Metastatic Liver Carcinoma in the Lung (tissue), 2 donors: ENCODE results near the genes PLEKHA6, PIK3C2B and NUAK2.

GRCh38 chr1:204359453-204360186 is at the start of gene PLEKHA6:
Gene PLEKHA6 (minus strand): TSS chr1:204359929.
- PRO-cap, 2 experiments: no peak in any of the 2 experiments

- PRO-cap, 2 experiments: no peak in any of the 2 experiments
Measured at GRCh38 chr1:204400794-204401851, 10.5 kb downstream of the PPP1R15B start.

DNA sequence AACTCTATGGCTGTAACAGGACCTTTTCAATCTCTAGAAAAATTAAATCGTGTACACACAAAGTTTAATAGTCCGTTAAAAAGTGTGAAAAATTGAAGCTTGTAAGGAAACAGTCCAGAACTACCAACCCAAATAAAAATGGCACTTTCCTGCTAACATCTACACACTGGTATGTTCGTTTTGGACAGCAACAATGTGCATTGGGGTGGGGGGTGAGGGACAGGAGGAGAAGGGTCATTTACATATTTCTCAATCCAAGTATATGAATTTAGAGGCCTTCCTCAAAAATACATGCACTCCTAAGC is 2.6 kb downstream of the PPP1R15B start:
- PRO-cap, 2 experiments: no peak in any of the 2 experiments

DNA sequence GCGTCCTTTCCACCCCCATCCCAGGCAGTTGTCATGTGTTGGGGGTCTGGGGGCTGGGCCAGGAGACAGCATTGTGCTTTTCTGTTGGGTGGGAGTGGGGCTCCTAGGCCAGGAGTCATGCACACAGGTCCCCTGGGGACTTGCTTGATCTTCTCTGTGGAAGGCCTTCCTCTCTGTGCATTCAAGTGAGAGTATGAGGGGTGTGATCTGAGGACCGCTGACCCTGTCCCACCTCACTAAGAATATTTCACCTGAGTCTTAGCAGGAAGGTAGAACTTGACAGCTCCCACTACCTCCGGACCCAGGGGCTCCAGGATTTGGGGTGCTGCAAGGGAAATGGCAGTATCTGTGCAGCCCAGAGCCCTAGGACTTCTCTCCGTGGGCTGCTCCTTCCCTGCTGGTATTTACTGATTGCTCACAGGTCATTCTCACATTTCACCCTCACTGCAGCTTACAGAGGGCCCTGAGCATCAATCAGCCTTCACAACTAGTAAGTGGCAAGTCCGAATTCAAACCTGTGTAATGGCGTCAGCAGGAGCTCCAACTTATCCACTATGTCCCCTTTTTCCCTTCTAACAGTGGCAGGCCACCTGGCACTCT is 32.5 kb downstream of the PIK3C2B start:
- PRO-cap, 2 experiments: no peak in any of the 2 experiments

DNA sequence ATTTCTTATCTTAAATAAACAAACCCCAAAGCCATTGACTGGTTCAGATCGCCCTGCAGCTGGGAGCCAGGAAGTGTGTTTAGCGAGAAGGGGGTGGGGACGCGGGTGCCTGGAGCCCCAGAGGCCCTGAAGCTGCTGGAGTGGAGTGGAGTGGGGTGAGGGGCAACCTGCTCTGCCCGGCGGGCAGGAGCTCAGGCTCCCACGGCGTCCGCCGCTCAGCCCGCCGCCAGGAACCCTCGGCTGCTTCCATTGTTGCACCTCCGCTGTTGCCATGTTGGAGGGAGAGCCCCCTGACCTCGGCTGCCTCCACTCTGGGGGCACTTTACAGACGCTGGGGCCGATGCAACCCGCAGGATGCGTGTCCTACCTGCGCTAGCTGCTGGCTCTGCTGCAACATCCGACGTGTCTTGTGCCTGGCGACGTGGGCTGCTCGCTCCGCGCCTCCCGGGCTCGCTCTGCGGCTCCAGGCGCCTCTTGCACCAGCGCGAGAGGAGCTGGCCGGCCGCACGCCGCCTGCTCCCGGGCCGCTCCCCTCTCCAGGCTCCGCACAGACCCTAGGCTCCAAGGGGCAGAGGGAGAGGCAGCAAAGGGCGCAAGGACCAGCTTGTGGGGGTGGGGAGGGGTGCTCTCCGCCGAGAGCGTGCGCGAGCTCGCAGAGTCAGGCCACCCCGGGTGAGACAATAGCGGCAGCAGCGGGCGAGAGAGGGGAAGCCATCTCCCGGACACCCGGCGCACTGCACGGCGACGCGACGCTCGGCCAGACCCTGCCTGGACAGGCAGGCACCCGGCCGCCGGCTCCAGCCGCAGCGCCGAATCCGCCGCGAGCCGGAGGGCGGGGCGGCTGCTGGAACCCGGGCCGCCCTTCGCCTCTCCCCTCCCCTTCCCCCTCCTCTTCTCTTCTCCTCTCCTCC is at the start of gene PIK3C2B:
PIK3C2B (minus strand) TSS at position 817 of the 911 bp plus-strand sequence.
- PRO-cap, 2 experiments: peak in 2 of 2 experiments; most common plus-strand start position 34 of the sequence (in 1); most common minus-strand start position 378 of the sequence (in 1)

GRCh38 chr1:204562299-204563193 is 46.3 kb downstream of the MDM4 start:
- PRO-cap, 2 experiments: no peak in any of the 2 experiments

GRCh38 chr1:204677875-204678081 is 7.8 kb downstream of the LRRN2 start:
- PRO-cap, 2 experiments: no peak in any of the 2 experiments

GRCh38 chr1:204869766-204870523 is 41.5 kb downstream of the NFASC start:
- PRO-cap, 2 experiments: no peak in any of the 2 experiments

DNA sequence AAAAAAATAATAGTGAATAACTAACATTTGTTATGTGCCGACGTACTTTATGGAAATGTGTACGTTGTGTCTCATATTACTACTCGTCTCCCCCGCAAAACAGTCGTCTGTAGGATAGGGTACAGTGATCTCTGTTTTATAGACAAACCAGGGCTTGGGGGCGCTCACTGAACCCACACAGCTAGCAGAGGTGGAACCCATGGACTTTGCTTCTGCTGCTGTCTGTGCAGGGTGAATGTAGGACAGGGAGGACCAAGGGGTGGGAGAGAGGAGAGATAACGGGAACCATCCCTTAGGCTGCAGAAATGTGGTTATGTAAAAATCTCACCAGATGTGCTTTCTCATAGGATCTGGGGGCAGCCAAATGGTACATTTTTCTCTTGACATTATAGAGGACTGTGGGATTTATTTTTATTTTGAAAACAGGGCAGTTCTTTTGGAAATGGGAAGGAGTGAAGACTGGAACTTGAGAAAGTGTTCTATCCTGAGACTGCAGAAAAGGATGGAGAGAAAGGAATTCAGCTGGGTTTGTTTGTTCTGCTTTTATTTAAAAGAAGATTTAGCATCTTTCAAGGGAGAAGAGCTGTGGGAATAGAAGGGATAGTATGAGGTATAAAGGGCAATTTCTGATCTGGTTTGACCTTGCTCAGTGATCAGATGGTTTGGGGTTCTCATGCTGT is 50.9 kb downstream of the NFASC start:
- PRO-cap, 2 experiments: no peak in any of the 2 experiments

- PRO-cap, 2 experiments: no peak in any of the 2 experiments
Measured at GRCh38 chr1:204923848-204925013, 95.8 kb downstream of the NFASC start.

GRCh38 chr1:204959611-204959852 is 83.5 kb upstream of the CNTN2 start:
- PRO-cap, 2 experiments: no peak in any of the 2 experiments

DNA sequence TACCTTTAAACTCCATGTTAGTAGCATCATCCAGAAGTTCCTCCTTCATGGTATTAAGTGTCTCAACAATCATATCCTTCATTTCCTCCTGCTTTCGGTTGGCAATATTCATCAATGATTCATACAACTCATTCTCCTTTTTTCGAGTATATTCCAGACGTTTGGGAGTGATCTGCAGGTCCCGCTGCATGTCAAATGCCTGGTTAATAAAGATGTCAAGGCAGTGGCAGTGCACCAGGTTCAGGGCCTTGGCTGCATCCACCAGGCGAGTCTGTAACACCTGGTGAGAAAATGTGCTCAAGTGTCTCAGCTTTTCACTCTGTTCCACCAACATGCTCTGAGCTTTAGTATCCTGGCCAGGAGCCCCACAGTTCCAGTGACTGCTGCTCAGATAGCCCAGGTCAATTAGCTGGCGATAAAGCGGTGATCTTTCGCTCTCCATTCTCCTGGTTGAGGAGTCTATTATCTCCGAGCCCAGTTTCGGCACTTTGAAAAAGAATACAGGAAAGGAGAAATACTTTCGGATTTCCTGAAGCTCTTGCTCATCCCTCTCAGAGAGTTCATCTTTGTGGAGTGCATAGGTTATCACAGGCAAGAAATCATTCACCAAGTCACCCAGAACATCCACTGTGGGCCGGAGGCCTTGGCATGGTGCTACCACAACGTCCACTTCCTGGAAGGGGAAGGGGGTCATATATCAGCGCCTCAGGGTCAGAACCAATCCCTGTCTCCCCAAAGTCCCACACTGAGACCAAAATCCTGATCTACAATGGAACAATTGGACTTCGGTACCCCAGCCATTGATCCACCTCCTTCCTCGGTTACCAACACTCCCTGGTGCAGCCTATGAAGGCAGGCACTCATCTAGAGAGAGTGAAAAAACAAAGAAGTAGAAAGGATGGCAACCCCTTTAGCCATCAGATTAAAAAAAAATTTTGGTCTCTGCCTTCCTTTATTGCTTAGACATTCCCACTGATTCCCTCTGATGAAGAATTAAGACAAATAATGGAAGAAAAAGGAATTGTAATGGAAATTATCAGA is 42.0 kb downstream of the DSTYK start:
- PRO-cap, 2 experiments: no peak in any of the 2 experiments

DNA sequence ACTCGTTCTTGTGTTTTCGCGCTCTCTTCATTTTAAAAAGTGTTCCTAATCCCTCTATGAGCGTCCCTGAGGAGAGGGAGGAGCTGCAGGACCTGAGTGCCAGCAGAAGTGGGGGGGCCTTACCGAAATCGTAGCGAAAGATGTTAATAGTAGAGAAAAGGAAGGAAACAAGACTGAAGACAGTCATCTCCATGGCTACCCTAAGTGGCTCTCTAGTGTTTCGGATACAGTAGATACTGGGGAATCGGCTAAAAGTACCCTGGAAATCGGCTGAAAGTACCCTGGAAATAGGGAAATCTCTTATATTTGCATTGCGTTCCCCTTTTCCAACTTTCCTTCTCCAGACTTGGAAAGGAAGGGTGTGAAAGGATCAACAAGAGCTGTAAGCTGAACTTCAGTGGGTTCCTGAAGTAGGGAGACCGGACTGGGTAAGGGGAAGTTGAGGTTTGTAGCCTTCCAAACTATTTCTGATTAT is 423 bp upstream of the DSTYK start:
- PRO-cap, 2 experiments: no peak in any of the 2 experiments

- PRO-cap, 2 experiments: no peak in any of the 2 experiments
Measured at GRCh38 chr1:205230361-205230972, 2.7 kb downstream of the TMCC2 start.

DNA sequence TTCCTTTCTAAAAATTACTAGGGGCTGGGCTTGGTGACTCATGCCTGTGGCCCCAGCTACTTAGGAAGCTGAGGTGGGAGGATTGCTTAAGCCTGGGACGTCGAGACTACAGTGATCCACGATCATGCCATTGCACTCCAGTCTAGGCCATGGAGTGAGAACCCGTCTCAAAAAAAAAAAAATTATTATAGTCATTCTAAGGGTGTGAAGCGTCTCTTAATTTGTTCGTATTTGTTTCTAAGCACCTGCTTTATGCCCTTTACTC is 33.7 kb downstream of the TMCC2 start:
- PRO-cap, 2 experiments: no peak in any of the 2 experiments

- PRO-cap, 2 experiments: no peak in any of the 2 experiments
Measured at GRCh38 chr1:205283566-205284176, 37.9 kb downstream of the NUAK2 start.

GRCh38 chr1:205301731-205302305 is 19.7 kb downstream of the NUAK2 start:
- PRO-cap, 2 experiments: no peak in any of the 2 experiments

- PRO-cap, 2 experiments: peak in 2 of 2 experiments; most common plus-strand start chr1:205321936 (in 1); most common minus-strand start chr1:205321748 (in 2)
Measured at GRCh38 chr1:205321128-205322410, at the start of gene NUAK2. Gene NUAK2 (minus strand): TSS chr1:205321745.

DNA sequence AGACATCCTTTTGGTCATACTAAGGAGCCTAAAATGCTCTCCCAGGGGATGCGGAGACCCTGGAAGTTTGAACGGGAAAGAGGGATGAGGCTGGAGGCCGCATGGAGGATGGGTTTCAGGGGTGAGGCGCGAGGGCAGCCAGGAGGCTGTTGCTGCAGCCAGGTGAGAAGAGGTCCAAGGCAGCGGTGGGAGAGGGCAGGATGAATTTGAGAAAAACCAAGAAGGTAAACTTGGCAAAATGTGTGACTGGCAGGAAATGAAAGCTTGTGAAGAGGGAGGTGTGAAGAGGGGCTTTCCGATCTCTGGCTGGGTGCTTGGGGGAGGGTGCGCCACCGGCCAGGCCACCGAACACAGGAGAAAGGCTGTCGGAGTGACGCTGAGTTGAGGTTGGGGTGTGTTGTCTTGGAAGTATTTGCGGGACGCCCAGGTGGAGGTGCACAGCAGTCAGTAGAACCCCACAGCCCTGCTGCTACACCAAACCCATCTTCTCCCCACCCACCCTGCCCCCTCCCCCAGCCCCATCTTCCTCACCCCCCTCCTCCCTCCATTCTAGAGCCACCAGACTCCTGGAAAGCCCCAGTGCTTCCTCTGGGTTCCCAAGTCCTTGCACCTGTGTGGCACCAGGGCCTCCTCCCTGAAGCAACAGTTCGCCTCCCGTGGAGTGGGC is 23.8 kb upstream of the CDK18 start:
- PRO-cap, 2 experiments: no peak in any of the 2 experiments

DNA sequence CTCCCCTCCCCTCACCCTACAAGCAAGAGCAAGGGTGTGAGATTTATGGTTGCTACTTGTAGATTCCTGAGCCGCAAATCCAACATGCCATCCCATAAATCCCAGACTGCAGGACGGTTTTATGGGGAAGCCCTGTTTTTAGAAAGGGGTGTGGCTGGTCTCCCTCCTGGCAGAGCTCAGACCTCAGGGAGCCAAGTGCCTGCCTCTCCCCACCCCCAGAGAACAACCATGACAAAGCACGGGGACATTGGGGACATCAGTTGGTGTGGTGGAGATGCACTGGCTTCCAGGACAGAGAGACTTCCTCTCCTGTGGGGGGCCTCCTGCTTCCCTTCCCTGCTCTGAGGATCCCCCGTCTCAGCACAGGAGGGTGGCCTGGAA is 15.3 kb downstream of the CDK18 start:
- PRO-cap, 2 experiments: no peak in any of the 2 experiments